Measurements from ENCODE around the genes POM121L12 and VSTM2A.

DNA sequence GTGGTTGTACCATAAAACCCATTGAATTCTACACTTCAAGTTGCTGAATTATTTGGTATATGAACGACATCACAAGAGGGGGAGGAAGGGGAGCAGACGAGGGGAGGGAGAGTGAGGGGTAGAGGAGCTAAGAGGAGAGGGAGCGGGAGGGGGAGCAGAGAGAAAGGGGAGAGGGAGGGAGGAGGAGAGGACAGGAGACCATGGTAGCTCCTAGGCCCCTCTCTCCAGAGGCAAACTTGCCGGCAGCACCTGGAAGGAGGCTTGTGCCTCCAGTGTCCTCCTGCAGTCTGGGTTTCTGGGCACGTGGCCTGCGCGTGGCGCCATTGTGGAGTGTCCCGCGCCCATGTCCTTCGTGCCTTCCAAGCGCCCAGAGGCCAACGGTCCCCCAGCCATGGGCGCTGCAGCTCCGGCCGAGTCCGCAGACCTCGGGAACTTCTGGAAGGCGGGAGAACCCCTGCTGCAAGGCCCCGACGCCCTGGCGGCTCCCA is at the start of gene POM121L12:
Gene POM121L12 (plus strand): TSS at position 353 of the 488 bp plus-strand sequence.
- RRBS, result no CpG with 5 or more reads among the region's 22 CpGs

DNA sequence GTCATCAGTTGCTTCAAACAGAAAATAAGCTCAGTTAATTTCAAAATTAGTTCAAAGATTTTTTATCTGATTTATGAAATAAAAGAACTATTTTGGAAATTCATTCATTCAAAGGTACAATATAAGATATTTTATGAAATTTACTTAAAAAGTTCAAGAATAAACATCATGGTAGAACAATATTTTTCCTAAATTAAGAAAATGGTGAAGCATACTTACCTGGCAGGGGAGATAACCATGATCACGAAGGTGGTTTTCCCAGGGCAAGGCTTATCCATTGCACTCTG is 330.4 kb downstream of the POM121L12 start:
- RRBS, result no CpG with 5 or more reads among the region's 1 CpG

- RRBS, result 3% methylated on average over 17 of the region's 70 CpGs
Measured at GRCh38 chr7:54541788-54542944, at the start of gene VSTM2A. Gene VSTM2A (plus strand): TSS chr7:54542375.

- RRBS, result no CpG with 5 or more reads among the region's 7 CpGs
Measured at GRCh38 chr7:54746047-54746818, 12.8 kb downstream of the SEC61G start.

DNA sequence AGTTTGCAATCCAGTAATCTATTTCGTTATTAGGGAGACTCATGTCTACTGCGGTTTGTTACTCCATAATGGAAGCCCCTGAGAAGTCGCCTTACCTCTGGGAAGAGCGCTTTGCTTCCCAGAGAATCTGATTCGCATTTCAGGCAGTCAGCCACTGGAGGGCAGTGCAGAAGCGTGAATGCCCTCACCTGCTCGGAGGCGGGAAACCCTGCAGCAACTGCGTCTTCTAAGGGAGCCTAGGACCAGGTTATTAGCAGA is 15.1 kb upstream of the SEC61G start:
- RRBS, result no CpG with 5 or more reads among the region's 9 CpGs

GRCh38 chr7:55024319-55025624 is 6.0 kb downstream of the EGFR start:
- RRBS, result no CpG with 5 or more reads among the region's 9 CpGs

GRCh38 chr7:55029946-55030401 is 11.2 kb downstream of the EGFR start:
- RRBS, result no CpG with 5 or more reads among the region's 4 CpGs

DNA sequence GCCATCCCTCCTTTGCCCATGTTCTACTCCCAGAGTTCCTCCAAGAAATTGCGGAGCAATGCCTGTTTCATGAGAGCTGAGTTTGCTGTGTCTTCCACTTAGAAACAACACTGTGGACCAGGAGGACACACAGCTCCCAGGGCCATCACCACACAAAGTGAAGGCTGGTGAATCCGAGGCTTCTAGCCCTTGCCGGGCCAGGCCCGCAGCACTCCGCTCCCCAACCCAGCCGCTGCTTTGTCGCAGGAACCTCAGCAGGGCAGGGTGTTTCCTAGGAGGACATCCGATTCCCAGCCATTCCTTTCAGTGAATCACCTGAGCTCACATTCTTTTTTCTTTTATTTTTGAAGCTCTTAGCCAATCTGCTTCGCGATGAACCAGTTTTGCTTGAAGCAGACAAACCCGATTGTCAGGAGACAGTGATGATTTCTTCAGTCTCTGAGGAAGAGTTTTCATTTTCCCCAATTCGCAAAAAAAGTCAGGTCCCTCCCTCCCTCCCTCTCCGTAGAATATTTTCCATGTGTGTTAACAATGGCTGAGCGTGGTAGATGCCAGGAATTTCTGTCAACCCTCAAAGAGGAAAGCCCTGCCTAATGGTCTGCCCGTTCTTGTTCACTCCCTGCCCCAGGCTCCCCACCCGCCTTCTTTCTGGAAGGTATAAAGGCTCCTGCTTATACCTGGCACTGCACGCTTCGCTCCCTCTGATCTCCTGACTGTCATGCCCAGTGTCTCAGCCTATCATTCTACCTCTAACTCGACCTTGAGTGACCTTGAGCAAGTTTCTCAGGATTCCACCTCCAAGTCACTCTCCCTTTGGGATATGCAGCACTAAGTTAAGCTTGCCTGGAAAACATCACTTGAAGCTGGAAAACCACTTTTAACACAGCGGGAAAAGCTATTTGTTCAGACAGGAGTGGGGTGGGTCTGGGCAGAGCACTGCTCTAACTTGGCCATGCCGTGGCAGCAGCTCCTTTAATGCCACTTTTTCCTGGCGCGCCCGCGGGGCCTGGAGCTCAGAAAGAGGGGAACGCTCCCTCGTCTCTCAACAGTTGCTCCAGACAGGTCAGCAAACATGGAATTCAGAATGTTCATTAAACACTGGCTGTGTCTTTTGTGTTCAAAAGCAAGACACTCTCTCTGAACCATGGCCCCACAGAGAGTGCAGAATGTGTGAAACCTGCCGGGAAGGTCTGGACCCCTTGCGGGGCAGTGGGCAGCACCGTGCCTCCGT is 35.1 kb downstream of the EGFR start:
- RRBS, result no CpG with 5 or more reads among the region's 31 CpGs

- RRBS, result no CpG with 5 or more reads among the region's 13 CpGs
Measured at GRCh38 chr7:55078430-55078758, 59.6 kb downstream of the EGFR start.

DNA sequence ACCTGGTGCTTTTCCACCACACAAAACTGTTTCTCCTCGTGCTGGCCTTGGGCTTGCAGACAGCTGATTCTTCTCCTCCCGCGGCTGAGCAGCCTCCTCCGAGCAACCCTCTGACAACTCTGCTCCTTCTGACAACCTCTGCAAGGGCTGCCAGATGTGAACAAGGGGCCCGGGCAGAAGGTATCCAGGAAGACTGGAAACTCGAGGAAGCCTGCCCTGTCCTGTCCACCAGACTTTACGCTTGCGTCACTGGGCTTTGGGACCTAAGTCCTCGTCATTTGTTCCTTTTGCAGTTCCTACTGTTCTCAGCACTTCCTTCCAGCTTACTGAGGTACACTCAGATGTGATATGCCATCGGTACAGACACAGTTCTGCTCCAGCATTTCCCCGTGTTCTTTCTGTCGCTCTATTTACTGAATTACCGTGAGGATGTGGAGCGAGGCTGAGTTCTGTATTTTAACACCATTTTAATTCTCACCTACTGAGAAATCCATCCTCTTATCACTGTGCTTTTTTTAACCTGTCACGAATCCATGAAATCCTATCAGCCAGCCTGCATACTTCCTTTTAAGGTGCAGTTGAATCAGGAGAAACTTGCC is 82.3 kb downstream of the EGFR start:
- RRBS, result no CpG with 5 or more reads among the region's 15 CpGs

DNA sequence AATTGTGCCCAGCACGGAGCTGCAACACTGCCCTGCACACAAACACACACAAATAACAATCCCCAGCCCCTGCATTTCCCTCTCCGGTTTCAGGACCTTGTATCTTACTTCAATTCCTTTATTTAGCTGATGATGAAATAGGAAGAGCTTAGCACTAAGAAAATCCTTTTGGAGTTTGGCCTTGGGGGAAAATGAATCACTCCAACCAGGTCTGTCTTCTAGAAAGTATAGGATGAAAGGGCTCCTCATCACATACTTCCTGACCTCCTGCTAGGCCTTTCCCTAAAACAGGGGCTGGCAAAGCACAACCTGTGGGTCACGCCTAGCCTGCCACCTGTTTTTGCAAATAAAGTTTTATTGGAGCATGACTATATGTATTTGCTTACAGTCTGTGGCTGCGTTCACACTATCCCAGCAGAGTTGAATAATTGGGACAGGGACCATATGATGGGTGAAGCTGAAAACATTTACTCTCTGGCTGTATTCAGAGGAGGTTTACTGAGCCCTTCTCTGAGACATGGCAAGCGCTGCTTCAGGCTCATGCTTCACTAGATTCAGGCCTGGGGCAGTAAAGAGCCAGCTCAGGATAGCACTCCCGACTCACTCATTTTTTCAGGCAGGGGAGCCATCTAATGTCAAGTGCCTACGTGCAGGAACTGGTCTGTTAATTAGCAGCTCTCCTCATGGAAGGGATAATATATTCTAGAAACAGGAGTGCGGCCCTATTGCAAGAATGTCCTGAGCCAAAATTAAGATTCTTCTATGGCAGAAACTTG is 111.0 kb downstream of the EGFR start:
- RRBS, result no CpG with 5 or more reads among the region's 8 CpGs

GRCh38 chr7:55146407-55146772 is 127.6 kb downstream of the EGFR start:
- RRBS, result no CpG with 5 or more reads among the region's 14 CpGs

DNA sequence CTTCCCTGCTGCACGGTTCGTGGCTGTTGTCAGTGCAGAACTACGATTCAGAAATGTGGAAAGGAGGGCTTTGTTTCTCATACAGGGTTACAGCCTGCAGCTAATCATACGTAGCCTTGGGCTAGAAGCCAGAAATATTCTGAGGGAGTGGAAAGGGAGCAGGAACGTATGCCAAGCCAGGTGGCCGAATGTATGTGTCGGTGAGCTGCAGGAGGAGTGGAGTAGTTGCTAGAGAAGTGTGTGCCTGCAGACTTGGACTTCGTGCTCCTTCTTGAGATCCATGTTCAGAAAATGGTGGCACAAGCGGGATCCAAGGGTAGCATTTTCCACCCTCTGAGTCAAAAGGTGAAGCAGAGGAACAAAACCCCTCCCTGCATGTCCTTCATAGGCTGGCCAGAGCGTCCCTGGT is 40.8 kb downstream of the LANCL2 start:
- RRBS, result no CpG with 5 or more reads among the region's 10 CpGs

GRCh38 chr7:55551177-55551719 is 21.1 kb downstream of the VOPP1 start:
- RRBS, result no CpG with 5 or more reads among the region's 10 CpGs

DNA sequence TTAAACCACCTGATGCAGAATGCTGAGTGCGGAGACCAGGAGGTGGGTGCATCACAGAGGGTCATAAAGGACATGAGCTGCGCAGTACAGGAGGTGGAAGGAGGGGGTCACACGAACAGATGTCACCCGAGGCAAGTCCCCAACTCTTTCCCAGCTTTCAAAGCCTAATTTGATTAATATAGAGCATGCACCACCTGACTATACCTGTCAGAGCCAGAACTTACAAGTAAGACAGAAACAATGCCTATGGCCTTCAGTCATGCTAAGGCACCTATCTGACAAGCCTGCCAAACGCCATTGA is 924 bp upstream of the VOPP1 start:
- RRBS, result no CpG with 5 or more reads among the region's 5 CpGs

DNA sequence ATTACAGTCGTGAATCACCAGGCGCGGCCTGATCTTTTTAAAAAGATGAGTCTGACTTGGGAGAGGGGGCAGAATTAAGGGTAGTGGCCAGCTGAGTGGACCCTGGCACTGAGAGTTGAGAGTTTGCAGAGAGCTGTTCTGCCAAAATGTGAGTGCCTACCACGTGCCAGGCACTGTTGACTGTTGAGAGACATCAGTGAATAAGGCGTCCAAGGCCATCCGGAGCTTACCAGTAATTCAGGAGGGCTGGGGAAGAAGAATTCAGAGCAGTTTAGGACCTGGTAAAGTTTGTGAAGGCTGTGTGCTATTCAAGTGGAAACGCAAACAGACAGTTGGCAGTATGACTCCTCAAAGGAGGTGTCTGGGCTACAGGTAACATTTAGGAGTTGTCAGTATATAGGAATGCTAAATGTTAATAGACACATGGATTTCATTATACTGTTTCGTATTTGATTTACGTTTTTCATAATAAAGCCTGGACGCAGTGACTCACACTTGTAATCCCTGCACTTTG is 1.5 kb downstream of the NIPSNAP2 start:
- RRBS, result no CpG with 5 or more reads among the region's 10 CpGs

DNA sequence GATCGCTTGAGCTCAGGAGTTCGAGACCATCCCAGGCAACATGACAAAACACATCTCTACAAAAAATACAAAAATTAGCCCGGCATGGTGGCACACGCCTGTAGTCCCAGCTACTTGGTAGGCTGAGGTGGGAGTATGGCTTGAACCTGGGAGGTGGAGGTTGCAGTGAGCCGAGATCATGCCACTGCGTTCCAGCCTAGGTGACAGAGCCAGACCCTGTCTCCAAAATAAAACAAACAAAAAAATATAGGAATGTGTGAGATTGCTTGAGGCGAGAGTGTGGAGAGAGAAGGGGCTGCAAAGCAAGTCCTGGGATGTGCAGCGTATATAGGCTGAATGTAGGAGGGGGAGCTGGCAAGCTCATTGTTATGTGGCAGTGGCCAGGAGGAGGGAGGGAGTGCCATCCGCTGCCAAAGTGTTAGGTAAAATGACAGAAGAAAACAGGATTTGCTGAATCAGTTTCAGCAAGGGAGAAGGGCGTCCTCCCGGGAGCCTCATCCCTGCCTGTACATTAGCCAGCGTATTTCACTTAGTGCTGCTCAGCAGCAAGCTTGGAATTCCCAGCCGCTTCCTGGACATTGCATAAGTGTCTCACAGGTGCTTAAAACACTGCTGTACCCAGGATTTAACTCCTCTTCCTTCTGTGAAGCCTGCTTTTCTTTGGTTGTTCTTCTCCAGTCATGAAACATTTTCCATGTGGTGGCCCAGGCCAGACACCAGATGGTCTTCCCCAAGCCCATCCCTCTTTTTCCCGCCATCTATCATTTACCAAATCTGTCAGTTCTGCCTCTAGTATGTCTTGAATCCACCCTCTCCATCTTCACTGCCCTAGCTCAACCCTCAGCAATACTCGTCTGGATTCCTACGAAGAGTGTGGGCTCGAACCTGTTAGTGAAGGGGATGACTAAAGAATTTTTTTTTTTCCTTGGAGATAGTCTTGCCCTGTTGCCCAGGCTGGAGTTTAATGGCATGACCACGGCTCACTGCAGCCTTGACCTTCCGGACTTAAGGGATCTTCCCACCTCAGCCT is 2.5 kb downstream of the NIPSNAP2 start:
- RRBS, result no CpG with 5 or more reads among the region's 19 CpGs

GRCh38 chr7:55973918-55974307 is 9.5 kb downstream of the NIPSNAP2 start:
- RRBS, result no CpG with 5 or more reads among the region's 5 CpGs

GRCh38 chr7:56014884-56015282 is 36.4 kb downstream of the PSPH start:
- RRBS, result no CpG with 5 or more reads among the region's 3 CpGs

- RRBS, result no CpG with 5 or more reads among the region's 2 CpGs
Measured at GRCh38 chr7:56072988-56073325, 8.9 kb downstream of the SUMF2 start.